Neural cell (in vitro differentiated cells): ENCODE measurements around the genes CYLC2 and NIPSNAP3A.

- RAMPAGE, long total RNA = no peak
Observed at GRCh38 chr9:101442193-101442952, 6.8 kb upstream of the ALDOB start.

DNA sequence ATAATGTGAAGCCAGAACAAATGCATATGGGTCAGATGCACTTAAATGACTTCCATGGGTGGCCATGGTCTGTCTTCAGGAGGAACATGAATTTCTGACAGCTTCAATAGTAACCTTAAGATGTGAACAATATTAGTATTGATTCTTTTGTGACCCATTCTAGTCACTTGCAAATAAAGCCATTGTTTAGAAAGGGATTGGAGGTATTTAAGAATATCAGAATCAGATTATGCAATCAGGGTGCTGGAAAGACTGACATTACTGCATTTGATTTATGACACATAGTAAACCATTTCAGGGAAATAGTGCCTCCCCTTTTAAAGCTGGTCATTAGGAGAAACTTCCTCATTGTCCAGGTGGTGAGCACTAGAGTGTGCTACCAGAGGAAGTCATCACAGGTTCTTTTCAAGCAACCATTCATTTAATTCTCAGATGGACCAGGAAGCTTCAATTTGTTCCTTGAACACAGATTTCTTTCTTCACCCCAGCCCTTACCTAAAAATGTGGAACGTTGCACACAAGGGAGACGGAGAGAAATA is 32.1 kb downstream of the GRIN3A start:
- RAMPAGE, long total RNA = no peak

DNA sequence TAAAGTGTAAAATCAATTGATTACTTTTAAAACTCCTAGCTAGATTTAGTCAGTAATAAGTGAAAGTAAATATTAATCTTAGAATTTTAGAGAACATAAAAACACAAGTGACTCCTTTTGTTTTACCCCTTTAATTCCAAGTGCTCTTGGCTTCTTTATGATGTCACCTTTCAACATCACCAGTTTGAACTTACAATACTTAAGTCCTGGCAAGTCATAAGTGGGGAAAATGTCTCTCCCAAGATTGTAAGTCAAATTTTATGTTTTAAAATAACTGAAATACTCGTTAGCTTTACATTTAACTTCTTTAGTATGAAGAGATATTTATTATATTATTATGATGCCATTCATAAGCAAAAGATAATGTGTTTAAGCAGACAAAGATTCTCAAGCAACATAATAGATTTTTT is at the start of gene CYLC2:
TSS of gene CYLC2 (plus strand) at position 182 of the 410 bp plus-strand sequence.
- RAMPAGE, long total RNA = no peak

DNA sequence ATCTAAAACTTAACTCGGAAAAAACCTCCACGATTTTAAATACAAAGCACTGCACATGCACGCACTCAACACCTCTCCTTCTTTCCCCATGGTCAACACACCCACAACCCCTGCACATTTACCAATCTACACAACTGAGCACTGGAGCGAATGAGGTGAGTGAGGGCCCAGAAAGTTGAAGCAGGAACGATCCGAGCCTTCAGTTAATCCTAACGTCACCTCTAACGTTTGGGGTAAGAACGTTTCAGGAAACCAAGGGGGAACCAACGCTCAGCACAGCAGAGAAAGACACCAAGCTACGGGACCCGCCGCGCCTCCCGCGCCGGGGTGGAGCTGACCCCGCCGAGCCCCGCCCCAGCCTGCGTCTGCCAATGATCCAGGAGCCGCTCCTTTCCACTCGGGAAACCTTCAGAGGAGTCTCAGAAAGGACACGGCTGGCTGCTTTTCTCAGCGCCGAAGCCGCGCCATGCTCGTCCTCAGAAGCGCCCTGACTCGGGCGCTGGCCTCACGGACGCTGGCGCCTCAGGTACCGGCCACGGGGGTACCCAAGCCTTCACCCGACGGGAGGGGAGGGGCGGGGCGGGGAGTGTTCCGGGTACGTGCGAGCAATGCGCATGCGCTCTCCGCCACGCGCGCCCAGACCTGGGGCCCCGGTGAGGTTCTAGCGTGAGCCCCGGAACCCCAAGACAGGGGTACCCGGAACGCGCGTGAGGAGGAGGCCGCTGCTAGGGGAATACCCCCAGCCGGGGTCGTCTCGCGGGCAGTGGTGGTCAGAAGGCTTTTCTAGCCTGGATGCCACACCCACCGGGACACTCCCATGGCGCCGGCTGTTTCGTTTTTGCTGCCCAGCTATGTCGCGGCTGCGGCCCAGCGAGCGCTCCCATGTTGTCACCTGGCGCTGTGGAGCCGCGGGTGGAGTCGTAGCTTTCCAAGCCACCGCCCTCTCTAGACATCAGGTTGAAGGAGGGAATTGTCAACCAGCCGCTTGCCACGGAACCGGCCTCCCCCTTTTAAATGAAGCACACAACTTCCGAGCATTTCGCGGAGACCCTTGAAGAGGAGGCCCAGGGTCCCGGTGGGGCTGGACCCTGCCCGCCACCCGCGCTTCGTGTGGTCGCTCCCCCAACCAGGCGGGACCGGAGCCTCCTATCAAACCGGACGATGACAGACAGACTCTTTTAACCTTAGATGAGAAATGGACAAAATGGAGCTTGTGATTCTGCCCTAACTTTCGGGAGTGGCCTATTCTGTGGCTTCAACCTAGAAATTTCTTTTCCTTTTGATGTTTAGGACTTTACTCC is at the start of gene NIPSNAP3A:
TSS of gene NIPSNAP3A (plus strand) at position 357 of the 1,301 bp plus-strand sequence.
- RAMPAGE, long total RNA = start-site peak on the plus strand centred at position 398 of the sequence, 88 bp wide, 1,119 and 1,078 reads in 2 replicates

DNA sequence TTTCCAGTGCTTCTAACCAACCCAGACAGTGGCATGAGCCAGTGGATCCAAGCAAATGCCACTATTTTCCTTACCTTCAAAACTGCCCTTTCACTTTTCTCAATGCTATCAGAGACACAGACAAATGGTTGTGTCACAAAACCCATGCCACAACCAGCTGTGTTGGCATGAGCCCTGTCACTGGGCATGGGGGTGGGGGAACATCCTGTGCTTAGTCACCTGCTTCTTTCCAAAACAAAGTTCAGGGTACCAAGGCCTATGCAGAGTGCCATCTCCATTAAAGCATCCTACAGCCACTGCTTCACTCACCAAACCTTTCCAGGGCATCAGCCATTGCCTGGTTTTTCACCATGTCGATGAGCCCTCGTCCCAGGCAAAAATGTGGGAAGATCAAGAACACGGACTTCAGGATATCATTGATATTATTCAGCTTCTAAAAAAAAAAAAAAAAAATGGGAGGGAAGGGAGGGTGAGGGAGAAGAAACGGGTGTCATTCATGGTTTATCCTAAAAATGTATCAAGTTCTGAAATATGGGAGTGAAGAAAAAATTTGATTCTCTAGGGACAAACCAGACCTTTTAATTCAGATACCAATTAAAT is 30.2 kb downstream of the NIPSNAP3B start:
- RAMPAGE, long total RNA = no peak

DNA sequence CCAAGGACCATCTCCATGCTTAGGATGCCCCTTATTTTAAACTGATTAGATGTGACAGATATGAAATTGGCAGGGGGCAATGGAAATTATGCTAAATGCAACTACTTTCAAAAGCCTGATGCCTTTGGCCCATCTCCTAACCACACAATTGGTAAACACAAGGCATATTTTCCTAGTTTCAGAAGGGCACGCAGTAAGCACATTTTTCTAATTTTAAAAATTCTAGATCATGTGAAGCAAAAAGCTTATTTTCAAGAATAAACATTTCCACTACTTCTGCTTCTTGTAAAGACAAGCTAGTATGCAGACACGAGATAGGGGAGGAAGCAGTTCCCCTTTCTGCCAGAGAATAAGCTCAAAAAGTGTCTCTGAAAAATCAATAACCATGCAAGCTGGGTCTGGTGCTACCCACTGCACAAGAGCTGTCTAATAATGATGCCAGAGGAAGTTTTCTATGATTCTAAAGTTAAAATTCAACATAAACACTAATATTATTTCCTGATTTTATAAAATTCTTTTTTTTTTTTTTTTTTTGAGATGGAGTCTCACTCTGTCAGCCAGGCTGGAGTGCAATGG is 67.6 kb downstream of the ABCA1 start:
- RAMPAGE, long total RNA = no peak

DNA sequence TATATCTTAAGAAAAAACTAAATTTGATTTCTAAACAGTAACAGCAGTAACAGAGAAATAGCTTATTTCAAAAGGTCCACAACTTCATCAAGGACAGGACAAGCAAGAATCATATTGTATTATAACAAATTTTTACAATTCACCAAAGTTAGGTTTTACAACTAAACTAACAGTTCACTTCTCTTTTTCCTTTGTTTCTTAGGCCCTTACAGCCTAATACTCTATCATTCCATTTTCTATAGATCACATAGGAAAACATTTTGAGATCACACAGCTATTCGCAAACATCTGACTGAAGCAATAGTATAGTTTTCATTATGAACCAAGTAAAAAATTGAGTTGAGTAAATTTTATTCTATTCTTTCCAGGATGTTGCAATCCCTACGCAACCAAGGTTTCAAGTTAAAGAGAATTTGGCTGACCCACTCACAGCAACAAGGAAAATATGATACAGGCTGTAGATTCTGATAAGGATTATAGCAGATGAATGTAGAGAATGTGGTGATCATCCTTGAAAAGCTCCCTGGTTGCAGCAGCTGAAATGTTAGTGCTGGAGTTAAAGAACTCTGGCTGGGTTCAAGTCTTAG is 4.8 kb downstream of the ABCA1 start:
- RAMPAGE, long total RNA = no peak

DNA sequence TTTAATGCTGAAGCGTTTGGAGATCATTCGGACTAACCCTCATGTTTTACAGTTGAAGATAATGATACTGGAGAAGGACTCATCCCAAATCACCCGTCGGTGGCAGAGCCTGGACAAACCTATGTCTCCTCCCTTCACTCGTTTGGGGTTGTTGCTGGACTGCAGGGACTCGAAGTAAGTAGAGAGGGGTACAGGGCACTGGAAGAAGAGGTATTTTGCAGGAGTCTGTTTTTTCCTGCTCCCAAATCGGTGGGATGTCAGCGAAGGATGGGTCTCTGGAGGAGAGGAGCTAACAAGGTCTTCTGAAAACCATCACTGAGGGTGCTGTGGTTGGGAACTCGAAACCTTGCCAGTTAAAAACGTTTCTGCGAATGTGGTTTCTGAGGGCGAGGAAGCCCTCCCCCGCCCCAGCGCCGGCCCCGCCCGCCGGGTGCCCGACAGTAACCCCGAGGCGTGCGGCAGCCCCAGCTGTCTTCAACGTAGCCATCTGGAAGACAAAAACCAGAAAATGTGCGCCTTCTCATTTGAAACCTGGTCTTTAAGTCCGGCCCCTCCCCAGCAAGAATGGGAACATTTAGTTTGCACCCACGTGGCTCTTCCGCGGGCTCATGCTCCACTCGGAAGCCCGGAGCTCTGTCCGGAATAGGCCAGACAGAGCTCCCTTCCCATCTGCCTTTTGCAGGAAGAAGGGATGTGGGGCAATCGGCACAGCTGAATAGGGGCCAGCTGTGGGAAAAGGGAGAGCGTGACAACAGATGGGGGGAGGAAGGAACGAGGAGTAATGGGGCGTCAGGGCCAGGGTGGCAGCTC is 63.1 kb upstream of the ABCA1 start:
- RAMPAGE, long total RNA = no peak

DNA sequence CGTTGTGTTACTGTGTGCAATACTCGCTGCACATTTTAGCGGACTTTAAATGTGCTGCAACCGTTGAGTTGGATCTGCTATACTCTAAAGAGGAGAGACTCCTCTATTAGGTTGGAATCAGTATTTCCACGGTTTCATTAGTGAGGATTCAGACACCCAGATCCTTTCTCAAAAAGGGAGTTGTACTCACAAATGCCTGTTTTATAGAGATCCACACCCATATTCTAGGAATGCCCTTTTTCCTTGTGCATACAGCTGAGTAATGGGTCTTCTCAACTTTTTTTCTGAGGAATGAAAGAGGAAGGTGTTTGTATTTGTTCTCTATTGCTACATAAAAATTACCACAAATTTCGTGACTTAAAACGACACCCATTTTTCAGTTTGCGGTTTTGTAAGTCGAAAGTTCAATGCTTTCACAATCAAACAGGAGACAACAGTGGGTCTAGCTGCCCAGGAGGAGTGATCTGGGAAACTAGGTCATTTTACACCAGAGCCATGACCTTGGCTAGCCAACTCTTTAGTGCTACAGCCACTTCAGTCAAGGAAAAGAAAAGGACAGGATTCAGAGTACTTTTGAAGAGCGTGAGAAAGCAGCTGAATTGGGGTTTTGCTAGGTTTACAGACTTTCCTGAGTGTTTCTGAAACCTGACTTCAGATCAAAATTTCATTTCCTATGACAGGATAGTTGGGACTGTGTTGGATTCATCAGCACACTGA is 52.7 kb upstream of the SLC44A1 start:
- RAMPAGE, long total RNA = no peak

GRCh38 chr9:105385131-105386049 is 62.4 kb upstream of the FSD1L start:
- RAMPAGE, long total RNA = no peak

- RAMPAGE, long total RNA = no peak
Observed at GRCh38 chr9:105711723-105712233, 17.4 kb downstream of the TMEM38B start.

GRCh38 chr9:106277874-106278618 is 583.7 kb downstream of the TMEM38B start:
- RAMPAGE, long total RNA = no peak

- RAMPAGE, long total RNA = no peak
Observed at GRCh38 chr9:106797250-106797698, 65.7 kb upstream of the ZNF462 start.

DNA sequence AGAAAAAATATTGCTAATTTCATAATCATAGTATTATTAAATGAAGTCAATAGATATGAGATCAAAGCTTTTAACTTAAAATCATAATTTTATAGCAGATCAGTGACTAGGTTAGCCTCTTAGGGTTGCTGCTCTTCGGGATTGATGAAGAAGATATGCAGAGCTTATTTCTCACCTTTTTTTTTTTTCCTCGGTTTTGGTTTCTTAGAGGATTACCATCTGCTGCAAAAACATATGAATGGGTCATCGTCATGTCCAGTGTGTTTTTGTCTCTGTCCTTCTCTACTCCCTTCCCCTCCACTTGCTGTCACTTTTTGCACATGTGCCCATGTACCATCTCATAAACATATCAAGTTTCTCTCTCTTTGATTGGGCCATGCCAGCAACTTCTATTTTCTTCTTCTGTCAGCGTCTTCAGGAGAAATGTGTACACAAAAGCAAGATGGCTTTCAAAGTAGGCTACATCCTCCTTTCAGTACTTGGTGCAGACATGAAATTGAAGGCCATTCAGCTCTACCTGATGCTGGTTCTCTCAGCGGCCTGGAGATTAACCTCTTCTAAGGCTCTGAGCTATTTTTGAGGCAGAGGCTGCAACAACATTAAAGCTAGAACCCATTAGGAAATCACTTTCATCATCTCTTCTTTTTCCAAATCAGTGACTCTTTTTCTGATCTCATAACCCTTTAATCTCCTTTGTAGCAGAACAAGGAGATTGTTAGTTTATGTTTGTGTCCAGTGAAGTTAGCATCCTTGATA is 57.2 kb downstream of the ZNF462 start:
- RAMPAGE, long total RNA = no peak

- RAMPAGE, long total RNA = no peak
Observed at GRCh38 chr9:106962543-106963092, 99.7 kb downstream of the ZNF462 start.

- RAMPAGE, long total RNA = no peak
Observed at GRCh38 chr9:107142354-107142838, 140.7 kb upstream of the RAD23B start.

DNA sequence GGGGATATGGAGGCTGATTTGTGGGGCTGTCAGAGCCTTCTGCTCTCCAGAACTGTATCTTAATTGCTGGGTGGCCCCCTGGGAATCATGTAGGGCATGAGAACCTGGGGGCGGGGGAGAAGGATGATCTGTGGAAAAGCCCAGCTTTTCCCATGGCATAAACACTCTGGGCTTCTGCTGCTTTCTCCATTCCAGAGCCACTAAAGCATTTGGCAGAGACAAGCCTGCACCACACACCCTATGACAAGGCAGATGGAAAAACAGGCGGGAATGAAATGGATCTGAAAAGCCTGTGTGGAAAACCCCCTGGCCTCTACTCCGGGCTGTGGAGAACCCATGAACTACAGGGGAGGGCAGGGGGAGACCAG is 106.3 kb upstream of the RAD23B start:
- RAMPAGE, long total RNA = no peak

DNA sequence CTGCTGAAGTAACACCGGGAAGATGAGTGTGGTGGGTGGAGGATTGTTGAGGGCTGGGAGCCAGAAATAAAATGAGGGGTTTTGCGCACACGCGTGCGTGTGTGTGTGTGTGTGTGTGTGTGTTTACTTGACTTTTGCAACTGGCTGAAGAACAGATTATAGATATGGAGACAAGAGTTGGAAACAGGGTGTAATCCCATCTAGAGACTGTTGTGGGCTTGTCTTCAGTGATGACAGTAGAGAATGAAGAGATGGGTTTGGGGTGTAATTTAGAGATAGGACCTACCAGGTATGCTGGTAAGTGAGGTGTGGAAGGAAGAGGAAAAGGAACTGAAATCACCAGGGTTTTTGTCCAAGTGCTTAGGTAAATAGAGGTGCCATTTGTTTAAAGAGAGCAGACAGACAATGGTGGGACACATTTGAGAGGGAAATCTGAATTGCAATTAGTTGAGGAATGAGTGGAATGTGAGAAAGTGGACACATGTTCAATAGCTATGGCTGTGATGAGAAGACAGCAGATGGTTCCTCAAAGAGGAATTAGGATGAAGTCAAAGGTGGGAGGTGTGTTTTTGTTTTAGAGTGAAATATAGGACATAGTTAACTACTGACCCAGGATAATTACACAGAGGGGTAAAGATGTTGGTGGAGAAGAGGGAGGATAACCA is 34.1 kb downstream of the RAD23B start:
- RAMPAGE, long total RNA = no peak

DNA sequence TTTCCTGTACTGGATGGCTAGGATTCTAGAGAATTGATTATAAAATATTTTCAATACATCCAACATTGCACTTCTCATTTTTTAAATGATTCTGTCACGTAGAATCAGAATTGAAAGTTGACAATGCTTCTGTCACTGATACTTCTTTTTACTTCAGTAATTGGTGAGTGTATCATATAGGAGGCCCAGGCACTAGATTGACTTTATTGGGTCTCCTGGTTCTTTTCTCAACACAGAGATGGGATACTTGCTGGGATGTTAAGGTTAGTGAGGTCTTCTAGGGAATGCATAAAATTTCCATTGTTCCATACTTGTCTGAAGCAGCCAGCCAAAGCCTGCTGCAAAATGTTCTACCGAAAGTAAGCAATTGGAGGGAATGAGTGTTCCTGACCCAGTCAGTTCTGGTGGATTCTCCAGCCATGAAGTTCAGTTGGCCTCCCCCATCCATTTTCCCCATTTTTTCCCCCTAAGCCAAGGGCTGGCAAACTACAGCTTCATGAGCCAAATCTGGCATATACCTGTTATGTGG is 49.1 kb downstream of the RAD23B start:
- RAMPAGE, long total RNA = no peak

DNA sequence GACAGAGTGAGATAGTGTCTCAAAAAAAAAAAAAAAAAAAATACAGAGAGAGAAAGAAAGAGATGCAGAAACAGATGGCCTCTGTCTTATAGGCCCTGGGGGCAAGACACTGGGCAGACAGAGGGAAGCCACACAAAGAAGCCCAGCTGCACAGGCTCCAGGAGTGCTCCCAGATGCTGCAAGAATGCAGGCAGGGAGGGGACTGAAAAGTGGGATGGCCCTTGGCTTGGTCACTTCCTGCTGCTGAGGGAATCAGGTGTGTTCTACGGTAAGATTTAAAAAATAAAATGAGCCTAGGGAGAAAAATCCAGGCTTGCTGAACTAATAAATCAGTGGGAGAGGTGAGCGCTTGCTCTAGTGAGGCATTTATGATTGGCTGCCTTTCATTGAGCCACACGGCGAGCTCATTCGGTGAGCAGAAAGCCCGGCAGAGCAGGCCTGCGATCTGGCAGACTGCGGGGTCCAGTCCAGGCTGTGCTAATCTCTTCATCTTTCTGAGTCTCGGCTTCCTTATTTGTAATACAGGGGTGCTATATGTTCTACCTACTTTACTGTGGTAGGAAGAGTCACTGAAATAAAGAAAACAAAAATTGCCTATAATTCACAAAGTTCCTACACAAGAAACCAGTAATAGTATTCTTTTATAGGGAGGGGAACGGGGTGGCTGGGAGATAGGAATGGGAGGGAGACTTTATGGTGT is 80.6 kb downstream of the RAD23B start:
- RAMPAGE, long total RNA = no peak